ENCODE measurements around a stretch of chr5.

- PRO-cap, 8 experiments = no peak in any of the 8 experiments
Measured at GRCh38 chr5:142869808-142870306, 99.7 kb downstream of the ARHGAP26 start.

GRCh38 chr5:142901100-142901477 lies 130.9 kb downstream of the ARHGAP26 start:
- PRO-cap, 8 experiments = no peak in any of the 8 experiments

- PRO-cap, 8 experiments = no peak in any of the 8 experiments
Measured at GRCh38 chr5:142958499-142959134, 188.4 kb downstream of the ARHGAP26 start.

DNA sequence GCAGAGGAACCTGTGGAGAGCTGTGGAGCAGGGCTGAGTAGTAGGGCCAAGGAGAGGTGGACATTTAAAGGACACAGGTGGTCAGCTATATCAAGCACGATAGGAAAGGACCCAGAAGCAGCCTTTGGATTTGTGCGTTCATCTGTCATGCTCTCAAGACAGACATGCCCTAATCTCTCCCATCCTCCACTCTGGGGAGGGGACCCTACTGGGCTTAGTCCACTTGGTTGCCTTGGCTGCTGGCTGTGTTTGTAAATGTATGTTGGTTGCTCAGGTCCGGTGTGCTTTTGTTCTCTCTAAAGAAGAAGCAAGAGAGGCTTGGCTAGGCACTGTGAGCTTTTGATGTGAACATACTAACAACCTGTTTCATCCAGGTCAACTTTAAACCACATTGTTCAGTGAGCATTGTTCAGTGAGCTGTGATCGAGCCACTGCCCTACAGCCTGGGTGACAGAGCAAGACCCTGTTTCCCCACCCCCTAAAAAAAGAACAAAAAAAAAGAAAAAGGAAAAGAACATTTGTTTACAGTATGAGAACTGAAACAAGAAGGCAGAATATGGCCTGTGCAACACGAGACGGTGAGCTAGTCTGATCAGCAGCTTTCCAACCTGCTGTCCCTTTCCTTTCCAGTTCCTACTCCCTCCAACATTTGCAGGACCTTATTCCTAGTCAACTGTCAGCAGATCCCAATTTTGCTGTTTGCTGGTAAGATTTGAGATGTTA lies 228.2 kb downstream of the ARHGAP26 start:
- PRO-cap, 8 experiments = peak in 1 of 8 experiments; most common plus-strand start position 329 of the sequence (in 1)

DNA sequence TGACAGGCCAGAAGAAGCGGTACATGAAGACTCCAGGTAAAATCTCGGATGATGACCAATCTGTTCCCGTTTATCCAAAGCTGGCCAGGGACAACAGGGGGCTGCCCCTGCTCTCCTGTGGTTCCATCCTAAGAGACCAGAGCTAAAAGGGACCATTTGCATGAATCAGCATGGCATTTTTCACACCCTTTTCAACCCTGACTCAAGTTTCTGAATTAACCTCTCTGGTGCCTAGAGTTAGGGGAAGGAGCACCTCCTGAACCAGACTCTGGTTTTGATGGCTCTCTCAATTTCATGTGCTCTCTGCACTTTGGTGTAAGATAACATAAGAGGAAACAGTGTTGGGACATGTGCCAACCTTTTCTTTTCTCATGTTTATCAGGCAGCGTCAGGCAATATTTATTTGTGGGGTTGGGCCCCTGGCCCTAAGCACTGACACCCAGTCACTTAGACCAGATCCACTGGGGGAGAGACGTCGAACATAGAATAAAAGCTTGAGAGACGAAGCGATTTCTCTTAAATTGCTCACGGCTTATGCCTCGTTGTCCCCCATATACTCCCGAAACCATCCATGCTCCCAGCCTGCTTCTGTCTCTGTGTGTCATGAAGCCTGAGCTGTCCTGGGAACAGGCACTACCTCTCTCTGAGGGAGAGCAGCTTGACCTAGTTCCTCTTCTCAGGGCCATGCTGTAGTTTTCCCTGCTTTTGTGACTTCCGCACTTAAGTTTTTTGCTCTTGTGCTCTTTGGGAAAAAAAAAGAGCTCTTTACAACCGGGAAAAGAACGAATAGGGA lies 195.9 kb downstream of the NR3C1 start:
- PRO-cap, 8 experiments = no peak in any of the 8 experiments

DNA sequence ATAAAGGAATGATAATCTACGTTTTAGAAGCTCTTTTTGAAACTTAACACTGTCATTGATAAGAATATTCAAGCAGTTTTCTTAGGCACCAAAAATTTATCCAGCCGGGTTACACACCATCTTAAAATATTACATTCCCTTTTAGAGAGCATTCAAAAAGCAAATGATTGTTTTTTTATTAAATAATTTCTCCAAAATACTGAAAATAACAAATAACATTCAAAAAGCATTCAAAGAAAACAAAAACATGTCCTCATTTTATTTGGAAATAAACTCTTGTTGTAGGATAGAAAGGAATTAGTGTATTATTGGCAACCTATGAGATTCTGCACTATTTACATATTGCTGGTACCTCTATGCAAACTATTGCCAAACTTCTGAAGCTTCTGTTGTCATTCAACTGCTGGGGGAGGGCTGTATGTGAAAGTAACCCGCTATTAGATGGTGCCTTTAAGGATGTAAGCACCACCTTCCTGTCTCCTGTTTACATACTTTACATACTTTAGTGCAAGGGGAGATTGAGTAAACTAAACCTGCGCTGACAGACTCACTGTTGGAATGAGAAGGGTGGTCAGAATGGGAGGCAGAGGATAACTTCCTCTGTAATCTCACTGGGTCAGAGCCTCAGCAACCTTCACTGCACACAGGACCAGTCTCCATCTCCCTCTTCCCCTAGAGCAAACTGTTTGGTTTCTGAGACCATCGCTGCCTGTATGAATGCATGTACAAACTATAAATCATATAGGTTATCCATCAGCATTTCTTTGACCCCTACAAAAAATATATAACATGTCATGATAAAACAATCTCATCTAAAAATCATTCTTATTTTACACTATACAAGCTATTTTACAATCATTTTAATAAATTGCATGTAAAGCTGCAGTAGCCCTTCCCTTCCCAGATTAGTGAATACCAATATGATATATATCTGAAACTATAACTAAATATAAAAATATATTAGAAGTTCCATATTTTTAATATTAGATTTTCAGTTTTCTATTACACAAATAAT lies 123.8 kb downstream of the NR3C1 start:
- PRO-cap, 8 experiments = no peak in any of the 8 experiments

GRCh38 chr5:143353905-143354605 lies 49.4 kb downstream of the NR3C1 start:
- PRO-cap, 8 experiments = no peak in any of the 8 experiments

DNA sequence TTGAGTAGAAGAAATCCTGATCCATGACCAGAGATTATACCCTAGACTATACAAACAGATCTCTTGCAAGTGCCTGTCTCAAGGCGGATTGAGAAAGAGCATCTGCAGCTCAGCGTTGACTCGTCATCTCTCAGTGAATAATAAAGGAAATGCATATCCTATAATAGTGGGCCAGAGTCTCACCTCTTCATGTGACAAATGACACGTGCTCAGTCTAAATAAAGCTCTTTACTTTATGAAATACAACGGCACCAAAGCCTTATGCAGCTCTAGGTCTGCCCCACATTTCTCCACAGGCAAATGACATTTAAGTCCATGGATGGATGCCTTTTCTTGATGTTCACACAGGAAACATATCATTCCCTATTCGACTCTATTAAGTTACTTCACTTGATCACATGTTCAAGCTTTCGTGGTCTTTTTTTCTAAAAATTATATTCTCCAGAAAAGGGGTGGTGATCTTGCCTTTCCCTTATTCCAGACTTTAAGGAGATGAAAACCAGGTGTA lies 179.5 kb upstream of the NR3C1 start:
- PRO-cap, 8 experiments = peak in 1 of 8 experiments; most common minus-strand start position 135 of the sequence (in 1)

DNA sequence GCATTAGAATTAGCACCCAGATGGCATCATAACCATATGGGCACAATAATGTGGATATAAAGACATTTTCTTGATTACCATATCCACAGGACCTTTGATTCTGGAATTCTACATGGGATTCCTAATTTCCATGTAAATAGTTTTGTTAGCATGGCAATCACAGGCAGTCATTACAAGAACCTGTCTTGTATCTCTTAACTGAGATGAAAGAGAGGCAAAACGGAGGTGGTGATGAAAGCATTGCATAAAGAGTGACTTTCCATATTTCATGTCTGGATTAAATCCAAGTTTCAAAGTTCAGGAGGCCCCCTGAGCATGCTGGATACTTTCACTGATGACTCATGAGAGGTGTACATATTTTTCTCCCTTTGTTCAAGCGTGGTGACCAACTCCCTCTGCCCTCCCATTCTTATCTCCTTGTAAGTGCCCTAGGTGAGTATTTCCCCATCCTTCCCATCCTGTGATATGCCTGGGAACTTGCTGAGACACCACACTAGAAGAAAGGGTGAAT lies 192.7 kb upstream of the NR3C1 start:
- PRO-cap, 8 experiments = no peak in any of the 8 experiments

DNA sequence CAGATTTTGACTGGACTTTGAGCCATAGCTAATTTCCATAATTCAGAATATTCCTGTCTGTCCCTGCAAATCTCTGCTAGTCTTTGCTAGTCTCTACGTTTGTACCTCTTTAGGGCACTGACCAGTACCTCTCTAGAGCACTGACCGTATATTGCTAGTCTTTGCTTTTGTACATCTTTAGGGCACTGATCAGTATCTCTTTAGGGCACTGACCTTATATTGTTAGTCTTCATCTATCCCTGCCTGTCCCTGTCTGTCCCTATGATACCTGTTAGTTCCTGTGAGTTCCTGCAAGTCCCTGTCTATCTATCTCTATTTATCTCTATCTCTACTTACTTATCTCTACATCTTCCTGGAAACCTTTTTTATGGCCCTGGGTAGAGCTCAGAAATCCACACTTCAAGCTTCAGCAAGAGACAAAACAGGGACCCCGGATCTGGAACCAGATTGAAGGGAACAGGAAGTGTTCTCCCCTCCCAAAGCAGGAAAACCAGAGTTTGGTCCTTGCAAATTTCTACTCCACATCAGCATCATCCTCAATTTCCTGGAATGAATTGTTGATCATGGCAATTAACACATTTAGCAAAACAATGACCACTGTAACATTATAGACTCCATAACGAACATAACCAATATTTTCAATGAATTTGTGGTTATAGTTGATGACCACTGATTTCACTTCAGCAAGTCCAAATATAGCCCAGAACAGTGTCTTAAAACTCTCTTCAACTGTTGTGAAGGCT lies 107.0 kb downstream of the PRELID2 start:
- PRO-cap, 8 experiments = no peak in any of the 8 experiments

GRCh38 chr5:146024976-146025646 lies 80.3 kb downstream of the PLAC8L1 start:
- PRO-cap, 8 experiments = no peak in any of the 8 experiments

GRCh38 chr5:146042466-146043440 lies 62.6 kb downstream of the PLAC8L1 start:
- PRO-cap, 8 experiments = no peak in any of the 8 experiments

DNA sequence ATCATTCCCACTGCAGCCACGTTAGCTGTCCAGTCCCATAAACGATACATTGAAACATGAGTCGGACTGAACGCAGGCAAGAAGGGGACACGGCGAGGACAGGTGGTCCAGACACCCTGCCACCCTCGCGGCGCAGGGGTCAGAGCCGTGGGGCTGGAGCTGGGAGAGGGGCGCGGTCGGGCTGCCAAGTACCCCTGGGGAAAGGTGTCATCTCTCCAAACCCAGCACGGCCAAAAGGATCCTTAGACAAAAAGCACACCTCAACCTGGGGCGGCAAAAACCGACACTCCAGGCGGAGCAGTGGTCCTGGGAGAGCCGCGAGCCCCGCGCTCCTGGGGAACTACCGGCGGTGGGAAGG lies 57.0 kb downstream of the DPYSL3 start:
- PRO-cap, 8 experiments = no peak in any of the 8 experiments

DNA sequence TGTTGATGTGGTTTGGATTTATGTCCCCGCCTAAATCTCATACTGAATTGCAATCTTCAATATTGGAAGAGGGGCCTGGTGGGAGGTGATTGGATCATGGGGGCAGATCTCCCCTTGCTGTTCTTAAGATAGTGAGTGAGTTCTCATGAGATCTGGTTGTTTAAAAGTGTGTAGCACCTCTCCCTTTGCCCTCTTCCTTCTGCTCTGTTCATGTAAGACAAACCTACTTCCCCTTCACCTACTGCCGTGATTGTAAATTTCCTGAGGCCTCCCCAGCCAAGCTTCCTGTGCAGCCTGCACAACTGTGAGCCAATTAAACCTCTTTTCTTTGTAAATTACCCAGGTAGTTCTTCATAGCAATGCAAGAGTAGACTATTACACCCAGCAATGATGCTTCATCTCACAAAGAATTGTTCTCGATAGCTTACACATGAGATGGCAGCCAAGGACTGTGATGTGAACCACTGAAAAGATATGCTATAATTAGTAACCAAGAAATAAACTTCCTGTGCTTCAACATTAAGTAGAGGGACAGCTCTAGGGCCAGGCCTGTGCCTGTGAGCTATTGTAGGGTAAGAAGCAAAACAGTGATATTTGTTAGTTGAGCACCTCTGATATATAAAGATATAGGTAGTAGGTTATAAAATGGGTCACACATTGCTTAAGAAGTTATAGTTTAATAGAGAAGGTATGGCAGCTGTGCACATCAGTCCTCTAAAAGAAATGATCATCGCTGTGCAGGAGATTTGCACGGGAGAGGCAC lies 41.7 kb upstream of the DPYSL3 start:
- PRO-cap, 8 experiments = no peak in any of the 8 experiments

- PRO-cap, 8 experiments = no peak in any of the 8 experiments
Measured at GRCh38 chr5:147559780-147560204, 49.9 kb upstream of the DPYSL3 start.

GRCh38 chr5:147963858-147964853 lies 57.8 kb upstream of the C5orf46 start:
- PRO-cap, 8 experiments = no peak in any of the 8 experiments

GRCh38 chr5:148093935-148094529 lies 30.3 kb downstream of the SPINK5 start:
- PRO-cap, 8 experiments = no peak in any of the 8 experiments

- PRO-cap, 8 experiments = no peak in any of the 8 experiments
Measured at GRCh38 chr5:148101247-148101502, 37.4 kb downstream of the SPINK5 start.

- PRO-cap, 8 experiments = no peak in any of the 8 experiments
Measured at GRCh38 chr5:148119672-148120422, 48.5 kb upstream of the SPINK14 start.

DNA sequence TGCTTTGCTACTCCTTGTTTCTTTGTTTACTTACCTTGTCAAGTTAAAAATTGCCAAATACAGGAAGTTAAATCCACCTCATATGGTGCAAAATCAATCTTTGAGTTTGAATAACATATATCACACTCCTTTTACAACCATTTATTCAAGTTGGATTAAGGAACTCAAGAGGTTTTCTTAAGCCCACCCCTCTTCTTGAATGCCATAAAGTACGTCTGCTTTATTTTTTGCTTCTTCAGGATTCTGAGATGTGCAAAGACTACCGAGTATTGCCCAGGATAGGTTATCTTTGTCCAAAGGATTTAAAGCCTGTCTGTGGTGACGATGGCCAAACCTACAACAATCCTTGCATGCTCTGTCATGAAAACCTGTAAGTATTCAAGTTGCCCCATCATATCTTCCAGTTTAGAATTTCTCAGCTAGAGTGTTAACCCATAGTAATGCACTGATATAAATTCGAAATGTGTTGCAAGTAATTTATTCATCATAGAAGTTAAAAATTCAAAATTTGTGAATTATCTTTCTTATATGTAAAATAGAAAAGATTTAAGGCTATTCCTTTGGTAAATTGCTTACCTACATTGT lies 37.2 kb upstream of the SPINK14 start:
- PRO-cap, 8 experiments = no peak in any of the 8 experiments

All from peripheral blood mononuclear cell (primary cell).